ENCODE measurements around a stretch of chr6.

DNA sequence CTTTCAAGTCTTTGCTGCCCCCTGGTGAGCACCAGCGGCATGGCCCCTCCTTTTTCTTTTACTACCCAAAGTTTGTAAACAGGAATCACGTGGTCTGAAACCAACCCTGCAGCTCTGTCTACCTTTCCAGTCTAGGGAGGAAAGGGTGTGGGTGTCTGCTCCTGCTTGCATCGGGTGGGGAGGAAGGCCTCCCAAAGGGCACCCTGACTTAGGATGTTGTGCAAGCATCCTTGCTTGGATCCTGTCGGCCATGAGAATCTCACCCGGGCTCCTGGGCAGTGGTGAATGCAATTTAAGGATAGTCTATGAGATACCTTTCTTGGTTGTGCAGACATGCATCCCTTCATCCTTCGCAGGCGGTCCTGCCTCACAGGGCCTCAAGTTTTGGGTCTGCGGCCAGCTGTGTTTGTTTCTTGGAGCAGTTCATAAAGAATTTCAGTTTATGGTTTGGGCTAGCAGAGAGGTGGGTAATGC lies 2.4 kb downstream of the PIM1 start:
- RRBS: no CpG with 5 or more reads among the region's 8 CpGs

GRCh38 chr6:37172806-37173684 lies 3.1 kb downstream of the PIM1 start:
- RRBS: no CpG with 5 or more reads among the region's 10 CpGs

DNA sequence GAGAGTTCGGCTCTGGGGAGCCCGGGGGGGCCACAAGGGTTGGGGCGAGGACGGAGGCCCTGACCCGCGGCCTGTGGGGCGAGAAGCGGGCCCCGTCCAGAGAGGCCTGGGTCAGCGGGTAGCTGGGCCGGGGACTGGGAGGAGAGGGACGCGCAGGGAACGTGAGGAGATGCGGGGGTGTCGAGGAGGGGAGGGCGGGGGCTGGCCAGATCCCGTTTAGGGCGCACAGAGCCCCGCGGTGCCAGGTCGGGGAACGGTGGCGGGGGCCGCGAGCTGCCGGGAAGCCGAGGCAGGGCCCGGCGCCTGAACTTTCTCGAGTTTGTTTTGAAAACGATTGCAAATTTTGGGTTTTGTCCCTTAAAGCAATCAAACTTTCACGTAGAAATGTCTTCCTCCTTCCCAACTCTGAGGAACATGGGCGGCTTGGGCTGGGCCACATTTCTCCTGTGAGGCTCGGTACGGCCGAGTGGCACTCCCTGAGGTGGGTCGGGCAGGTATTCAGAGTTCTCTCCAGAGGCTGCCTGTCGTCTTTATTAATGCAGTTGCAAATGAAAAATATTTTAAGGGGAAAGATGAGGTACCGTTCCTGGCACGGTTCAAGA lies 852 bp downstream of the RNF8 start:
- RRBS: 4% methylated on average over 3 of the region's 41 CpGs

- RRBS: no CpG with 5 or more reads among the region's 8 CpGs
These were observed 3.1 kb upstream of the CCDC167 start for GRCh38 chr6:37502570-37503444.

DNA sequence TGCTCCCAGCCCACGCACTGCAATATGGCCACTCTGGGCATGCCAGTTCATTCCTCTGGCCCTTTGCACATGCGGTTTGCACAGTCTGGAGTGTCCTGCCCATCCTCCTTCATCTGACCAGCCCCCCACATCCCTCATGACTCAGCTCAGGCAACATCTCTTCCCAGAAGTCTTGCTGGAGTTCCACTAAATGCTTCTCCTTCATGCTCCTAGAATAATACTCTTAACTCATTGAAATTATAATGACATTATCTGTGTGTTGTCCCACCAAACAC lies 16.0 kb upstream of the MDGA1 start:
- RRBS: no CpG with 5 or more reads among the region's 2 CpGs

GRCh38 chr6:37731893-37732326 lies 34.2 kb upstream of the MDGA1 start:
- RRBS: no CpG with 5 or more reads among the region's 6 CpGs

DNA sequence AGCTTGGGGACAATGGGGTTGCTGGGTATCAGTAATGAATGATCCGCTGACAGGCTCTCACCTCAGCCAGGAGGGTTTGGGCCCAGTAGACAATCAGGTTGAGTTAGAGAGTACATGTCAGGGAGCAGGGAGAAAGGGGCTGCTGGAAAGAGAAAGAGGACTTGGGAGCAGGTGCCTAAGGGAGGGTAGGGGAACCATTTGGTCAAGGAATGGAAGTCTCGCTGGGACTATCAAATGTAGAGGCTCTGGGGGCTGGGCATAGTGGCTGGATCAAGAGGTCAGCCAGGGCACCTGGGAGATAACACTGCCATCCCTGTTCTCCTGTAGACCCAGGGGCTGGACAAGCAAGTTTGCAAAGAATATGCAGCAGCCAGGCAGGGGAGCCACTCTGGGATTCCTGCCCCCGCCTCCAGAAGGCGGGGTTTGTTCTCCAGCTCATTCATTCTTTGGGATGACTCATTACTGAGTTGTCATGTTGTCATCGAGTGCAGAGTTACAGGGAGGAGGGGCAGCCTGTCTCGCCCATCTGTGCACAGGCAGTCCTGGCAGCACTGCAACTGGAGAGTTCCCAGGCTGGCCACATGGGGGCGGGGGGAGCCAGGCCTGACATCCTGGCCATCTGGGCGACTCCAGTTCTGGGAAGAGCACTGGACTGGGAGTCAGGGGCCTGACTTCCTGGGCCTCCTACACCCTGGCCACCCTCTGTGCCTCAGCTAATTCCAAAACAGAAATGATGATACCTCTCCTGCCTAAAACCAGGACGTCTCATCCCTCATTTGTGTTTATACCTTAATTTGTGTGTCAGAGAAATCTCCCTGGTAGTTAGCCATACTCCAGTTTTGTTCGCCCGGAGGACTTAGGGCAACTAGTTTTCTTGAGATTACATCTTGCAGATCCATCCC lies 28.2 kb upstream of the ZFAND3 start:
- RRBS: no CpG with 5 or more reads among the region's 11 CpGs

- RRBS: no CpG with 5 or more reads among the region's 8 CpGs
These were observed 20.2 kb upstream of the ZFAND3 start for GRCh38 chr6:37799290-37799778.

DNA sequence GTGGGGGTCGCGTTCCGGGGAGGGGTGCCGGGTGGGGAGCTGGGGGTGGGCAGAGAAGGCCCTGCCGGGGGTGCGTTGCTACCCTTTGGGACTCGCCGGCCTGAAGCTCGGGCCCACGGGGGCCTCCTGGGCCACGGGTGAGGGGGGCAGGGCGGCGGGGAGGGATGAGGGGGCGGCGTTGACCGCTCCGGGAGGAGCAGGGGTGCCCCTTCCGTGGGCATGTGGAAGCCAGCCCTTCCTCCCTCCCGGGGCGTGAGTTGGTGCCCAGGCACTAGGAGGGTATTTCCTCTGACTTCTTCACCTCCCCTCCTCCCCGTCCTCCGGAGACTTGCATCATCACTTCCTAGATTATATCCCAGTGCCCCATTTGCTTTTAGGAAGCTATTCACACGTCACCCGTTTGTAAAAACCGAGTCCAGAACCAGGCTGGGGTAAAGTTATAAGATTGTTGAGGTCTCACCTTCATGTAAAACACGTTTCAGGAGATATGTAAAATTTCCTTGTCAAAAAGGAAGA lies 680 bp downstream of the ZFAND3 start:
- RRBS: 4% methylated on average over 14 of the region's 26 CpGs

DNA sequence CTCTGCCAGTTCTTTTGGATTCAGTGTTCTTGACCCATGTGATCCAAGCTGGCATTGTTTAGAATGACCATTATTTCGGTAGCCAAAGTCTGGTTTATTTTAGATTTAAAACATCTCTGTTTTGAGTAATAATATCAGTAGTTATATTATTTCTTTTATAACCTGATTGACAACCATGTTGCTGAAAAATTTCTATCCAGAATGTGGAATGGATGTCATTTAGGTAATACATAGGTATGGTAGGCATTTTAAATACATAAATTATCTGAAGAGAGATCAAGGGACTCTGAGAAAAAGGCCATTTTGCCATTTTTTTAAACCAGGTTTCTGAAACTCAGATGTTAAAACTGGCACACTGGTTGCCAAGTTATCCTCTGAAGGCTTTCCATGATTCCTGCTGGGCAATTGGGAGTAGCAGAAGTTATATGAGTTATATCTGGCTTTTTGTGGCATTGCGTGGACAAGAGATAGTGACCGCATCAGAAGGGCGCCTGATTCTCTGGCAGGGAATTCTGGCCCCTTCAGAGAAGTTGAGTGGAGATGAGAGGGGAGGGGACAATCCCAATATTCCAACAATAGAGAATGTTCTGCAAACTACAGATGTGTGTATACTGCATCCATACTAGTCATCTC lies 107.5 kb downstream of the ZFAND3 start:
- RRBS: no CpG with 5 or more reads among the region's 4 CpGs

GRCh38 chr6:38137071-38137994 lies 317.8 kb downstream of the ZFAND3 start:
- RRBS: no CpG with 5 or more reads among the region's 8 CpGs

DNA sequence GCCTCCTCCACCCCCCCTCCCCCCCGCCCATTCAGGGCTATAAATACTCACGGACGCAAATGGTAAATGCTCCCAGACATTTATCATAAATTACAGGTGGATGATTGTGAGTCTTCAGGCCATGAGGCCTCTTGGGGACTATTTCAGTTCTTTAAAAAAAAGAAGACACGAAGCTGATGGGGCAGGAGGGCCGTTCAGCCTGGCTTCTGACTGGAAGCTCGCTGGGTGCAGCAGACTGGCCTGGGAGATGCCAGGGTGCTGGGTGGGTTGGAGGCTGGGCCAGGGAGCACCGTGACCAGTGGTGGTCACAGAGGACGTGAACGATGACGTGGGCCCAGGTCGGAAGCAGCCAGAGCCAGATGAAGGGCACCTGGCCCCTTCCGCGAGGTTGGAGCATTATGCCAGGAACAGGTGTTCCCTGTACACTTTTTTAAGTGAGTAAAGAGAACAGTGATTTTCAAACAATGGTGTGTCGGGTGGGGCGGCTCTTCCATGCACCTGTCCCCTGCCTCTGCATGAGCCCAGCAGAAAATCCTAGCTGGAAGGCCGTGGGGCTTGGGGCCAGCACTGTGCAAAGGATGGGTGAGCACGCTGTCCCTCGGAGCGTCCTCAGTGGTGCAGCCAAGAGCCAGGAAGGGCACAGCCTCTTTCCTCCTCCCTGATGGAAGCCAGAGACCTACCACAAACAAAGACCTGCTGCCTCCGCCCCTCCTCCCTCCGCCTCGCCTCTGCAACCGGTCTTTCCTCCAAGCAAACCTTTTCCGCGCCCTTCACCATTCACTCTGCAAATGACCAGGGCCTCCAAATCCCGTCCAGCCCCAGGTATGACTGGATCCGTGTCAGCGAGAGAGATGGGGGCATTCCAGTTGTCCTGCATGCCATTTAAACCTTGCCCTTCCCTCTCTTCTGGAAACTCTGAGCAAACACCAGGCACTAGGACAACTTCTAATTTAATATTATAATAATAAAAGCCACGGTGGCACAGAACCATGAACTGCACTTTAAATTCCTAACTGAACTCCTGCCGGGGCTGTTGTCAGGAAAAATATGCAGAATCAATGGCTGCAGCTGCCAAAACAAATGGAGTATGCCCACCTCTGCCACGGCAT lies 350.6 kb downstream of the ZFAND3 start:
- RRBS: 71% methylated on average over 2 of the region's 31 CpGs

DNA sequence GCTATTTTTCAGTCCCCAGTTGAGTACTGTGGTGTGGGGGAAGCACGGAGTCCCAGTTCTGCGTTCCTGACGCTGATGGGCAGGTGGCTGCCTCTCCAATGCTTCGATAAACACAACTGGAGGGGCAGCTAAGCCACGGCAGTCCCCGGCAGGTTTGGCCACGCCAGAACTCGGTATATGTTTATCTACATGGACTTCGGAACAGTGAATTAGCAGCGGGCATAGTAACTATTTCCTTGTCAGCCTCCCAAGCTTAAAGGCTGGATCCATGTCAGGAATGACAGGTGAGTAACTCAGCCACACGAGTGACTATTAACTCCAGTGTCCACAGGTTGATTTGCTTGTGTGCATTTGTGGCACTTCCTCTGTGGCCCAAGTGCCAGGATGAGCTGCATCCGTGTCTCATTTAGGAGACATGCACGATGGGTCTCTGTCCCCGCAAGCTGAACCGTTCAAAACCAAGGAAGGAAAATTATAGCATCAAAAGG lies 354.5 kb downstream of the ZFAND3 start:
- RRBS: no CpG with 5 or more reads among the region's 15 CpGs

GRCh38 chr6:38775224-38775765 lies 60.2 kb downstream of the DNAH8 start:
- RRBS: no CpG with 5 or more reads among the region's 4 CpGs

DNA sequence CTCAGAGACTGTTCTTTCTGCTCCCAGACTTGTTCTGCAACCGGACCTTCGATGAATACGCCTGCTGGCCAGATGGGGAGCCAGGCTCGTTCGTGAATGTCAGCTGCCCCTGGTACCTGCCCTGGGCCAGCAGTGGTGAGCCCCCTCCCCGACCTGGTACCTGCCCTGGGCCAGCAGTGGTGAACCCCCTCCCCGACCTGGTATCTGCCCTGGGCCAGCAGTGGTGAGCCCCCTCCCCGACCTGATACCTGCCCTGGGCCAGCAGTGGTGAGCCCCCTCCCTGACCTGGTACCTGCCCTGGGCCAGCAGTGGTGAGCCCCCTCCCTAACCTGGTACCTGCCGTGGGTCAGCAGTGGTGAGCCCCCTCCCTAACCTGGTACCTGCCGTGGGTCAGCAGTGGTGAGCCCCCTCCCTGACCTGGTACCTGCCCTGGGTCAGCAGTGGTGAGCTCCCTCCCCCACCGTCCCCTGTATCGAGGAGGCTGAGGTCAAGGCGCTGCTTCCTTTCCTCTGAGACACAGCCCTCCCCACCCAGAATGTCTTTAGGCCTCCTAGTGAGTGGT lies 8.9 kb downstream of the GLP1R start:
- RRBS: no CpG with 5 or more reads among the region's 13 CpGs

DNA sequence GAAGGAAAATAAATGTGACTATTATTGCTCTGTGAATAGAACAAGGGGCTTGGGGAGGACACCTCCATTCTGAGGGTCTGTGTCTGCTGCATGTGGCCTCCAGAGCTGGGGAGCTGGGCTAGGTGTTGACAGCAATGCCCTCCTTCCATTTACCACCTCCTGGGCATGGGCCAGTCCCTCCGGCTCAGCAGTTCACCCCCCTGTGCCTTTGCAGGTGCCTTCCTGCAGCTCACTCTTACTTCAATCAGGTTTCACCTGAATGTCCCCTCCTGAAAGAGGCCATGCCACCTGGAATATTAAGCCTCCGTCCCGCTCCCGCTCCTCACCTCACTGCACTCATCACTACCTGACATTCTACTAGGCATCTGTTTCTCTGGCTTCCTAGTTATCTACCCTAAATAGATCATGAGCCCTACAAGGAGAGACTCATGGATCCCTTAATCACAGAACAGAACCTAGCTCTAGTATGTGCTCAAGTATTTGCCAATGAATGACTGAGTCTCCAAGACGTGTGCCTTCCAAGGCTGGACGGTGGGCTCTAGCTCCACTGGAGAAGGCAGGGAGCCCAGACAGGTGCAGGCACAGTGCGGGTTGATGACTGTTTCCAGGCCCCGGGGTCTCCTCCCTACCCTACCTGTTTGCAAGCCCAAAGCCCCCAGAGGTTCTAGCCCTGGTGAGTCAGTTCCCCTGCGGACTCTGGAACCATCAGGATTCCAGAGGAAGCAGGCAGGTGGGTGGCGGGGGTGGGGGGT lies 22.2 kb downstream of the KCNK5 start:
- RRBS: no CpG with 5 or more reads among the region's 10 CpGs

DNA sequence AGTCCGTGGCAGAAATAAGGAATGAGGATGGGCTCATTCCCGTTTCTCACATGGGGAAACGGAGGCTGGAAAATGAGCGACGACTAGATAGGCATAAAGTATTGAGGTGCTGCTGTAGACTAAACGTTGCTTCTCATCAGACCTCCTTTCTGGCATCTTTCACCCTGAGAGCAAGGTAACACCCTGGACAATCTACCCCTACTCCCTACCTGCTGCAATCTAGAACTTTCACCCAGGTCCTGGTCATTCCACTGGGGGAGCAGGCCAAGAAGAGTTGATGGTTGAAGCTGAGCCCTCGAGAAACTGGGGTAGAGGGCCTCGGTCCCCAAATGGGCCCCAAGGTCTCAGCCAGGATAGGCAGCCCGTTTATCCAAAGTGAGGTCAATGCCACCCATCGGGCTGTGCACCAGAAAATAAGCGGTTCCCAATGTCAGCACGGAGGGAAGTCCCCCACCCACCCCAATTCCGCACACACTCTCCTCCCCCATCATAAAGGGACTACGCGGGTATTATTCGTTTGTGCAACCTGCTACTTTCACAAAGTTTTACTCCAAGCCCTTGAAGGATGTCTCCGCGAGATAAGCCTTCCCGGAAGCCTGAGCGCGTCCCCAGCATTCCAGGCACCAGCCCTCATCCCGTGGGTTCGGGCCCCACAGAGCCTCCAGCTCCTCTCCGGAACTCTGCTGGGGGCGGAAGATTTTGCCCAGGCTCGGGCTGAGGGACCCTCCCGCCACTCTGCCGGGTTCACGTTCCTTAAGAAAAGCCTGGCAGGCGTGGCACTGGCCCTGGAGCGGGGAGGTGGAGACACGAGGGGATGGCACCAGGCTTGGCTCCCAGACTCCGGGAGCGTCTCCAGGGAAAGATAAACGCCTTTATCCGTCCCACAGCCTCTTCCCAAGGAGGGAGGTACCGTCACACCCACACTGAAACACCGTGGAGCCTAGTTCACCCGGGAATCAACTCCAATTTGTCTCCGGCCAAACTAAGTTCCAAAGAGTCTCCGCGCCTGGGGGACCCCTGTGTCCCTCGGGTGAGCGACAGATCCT lies 1.2 kb downstream of the KCNK5 start:
- RRBS: 18% methylated on average over 17 of the region's 44 CpGs

- RRBS: no CpG with 5 or more reads among the region's 6 CpGs
These were observed 16.7 kb downstream of the DAAM2 start for GRCh38 chr6:39808872-39809318.

All from AG04449 (cell line).